ENCODE data around the genes INSRR, OR6K2 and OR6N1.

DNA sequence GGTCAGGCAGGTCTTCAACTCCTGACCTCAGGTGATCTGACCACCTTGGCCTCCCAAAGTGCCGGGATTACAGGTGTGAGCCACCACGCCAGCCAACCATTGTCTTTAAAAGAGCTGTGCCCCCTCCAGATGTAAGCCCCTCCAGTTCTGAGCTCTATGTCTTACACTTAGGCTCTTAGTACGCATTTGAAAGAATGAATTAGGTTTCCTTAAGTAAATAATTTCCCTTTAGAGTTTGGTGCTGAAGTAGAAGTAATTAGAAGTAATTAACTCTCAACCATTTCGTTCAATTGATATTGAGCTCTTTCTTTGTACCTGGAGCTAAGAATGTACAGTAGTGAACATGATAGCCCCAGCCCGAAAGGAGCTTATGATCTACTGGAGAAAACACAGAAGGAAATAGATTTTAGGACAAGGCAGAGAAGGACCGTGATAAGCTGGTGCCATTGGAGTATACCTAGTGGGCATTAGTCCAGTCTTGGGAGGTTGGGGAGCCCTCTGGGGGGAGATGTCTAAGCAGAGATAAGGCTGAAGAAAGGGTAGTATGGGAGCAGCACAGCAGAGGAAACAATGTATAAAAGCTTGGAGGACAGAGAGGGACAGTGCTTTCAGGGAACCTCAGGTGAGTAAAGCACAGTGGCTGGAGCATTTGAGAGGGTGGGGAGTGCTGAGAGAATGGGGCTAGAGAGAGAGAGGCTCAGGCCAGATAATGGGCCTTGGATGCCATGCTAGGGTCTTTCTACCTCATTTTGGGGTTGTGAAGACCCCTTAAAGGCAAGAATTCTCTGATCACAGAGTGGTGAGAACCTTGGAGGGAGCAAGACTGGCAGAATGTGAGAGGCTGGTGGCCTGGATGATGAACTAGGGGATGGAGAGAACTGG is 3.5 kb downstream of the PRCC start:
- PRO-cap, 7 experiments: no peak in any of the 7 experiments

DNA sequence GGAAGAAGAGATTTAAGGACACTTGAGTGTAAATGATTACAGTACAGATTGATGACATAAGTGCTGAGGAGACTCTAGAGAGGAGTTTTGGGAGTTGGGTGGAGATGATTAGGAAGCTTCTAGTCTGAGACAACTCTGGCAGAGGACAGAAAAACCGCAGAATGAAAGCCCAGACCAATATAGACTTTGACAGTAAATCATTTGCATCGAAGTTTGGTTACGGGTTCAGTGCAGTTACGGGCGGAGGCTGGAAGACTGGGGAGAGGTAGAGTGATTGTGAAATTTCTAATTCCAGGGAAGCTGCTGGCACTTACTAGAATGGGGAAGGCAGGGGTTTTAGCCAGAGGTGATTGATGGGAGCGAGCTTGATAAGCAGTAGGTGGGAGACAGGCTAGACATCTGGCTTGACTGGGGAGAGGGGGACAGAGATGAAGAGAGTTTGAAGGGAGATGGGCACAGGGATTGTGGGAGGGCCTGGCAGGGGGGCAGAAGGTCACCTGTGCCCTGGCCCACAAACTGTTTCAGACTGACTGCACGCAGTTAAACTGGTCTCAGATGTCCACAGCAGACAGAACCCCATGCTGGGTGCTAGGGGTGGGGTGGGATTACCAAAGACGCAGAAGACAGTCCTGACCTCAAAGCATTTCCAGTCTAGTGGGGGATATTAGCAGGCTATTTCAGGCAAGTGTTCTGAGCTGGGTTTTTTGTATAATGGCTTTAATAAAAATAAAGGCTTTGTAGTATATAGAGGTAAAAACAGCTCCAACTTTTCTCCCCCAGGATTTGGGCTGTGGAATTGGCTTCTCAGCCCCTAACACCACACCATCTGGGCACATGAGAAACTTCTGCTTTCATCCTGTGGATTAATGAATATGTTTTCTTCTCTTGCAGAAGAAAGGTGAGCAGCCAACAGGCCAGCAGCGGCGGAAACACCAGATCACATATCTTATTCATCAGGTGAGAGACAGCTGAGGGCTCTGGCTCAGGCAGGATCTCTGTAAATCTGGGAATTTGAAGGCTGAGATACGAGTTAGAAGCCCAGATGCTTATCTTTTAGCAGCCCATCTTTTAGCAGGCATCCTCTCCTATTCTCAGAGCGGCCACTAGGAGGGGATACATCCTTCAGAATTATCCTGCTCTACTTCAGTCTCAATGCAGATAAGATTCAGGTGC is 19.9 kb downstream of the SH2D2A start:
- PRO-cap, 7 experiments: no peak in any of the 7 experiments

DNA sequence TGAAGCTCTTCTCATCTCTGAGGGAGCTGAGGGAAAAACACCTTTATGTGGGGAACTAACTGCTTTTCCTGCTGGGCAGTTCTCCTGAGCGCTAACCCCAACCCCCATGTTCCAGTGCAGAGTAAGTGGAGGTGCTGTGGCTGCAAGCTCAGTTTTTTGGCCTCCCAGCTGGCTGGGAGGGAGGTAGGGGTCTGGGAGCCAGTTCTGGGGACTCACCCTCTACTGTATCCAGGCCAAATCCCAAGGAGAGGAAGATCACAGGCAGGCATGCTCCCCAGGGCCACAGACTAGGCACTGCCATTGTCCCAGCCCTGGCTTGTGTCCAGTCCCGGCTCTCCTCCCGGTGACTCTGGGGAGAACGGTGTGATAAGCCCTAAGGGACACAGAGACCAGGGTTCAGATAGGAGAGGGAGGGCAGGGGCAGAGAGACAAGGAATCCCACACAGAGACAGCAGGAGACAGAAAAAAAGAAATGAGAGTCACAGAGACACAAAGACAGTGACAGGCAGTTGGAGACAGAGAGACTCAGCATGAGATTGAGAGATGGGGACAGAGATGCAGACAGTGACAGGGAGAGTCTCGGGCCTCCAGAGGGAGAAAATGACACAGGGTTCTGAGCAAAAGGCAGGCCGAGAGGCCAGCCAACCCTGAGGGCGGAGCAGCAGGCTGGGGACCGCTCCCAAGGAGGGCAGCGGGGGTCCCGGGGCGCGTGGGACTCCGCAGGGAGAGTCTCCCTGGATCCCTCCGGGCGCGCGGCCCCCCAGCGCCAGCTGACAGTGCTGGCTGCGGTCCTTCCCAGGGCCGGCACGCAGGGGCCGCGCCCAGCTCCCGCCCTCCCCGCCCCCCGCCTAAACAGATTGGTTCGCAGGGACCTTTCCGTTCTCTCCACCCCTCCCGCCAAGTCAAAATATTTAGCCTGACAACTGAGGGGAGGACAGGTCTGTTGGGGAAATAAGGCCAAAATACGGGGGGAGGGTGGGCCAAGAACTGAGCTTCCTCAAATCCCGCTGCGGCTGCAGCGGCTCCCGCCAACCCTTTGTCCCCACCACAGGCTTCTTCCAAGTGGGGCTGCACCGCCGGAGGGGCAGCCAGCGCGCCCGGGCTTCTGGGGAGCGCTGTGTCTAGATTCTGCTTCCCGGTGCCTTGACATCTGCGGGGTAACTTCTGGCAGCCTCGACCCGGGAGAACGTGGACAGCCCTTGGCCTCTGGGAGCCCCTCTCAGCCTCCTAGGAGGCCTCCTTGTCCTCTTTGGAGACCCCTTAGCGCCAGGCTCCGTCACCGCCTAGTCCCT is at the start of gene INSRR:
Gene INSRR (minus strand): TSS at position 797 of the 1,292 bp plus-strand sequence.
- PRO-cap, 7 experiments: no peak in any of the 7 experiments

GRCh38 chr1:156862961-156863662 is 2.4 kb downstream of the NTRK1 start:
- PRO-cap, 7 experiments: no peak in any of the 7 experiments

DNA sequence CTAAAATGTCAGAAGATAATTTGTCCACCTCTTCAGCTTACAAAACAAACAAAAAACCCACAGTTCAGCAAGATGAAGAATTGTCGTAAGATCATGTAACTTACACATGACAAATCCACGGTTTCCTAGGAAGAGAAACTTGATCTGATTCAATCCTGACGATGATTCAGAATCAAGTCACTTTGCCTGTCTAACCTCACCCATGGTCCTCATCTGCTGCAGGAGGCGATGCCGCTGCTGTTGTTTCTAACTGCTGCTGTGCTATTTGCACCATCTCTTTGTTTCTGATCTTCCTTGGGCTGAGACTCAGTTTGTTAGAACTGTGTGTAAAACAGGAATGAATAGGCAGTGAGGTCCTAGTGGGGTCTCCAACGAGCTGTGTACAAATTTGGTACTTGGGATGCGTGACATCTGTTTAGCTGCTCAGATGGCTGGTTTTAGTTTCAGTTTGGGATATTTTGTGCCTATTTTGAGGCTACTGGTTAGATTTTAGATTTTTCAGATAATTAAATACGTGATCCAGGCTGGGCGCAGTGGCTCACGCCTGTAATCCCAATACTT is 10.2 kb downstream of the NTRK1 start:
- PRO-cap, 7 experiments: no peak in any of the 7 experiments

DNA sequence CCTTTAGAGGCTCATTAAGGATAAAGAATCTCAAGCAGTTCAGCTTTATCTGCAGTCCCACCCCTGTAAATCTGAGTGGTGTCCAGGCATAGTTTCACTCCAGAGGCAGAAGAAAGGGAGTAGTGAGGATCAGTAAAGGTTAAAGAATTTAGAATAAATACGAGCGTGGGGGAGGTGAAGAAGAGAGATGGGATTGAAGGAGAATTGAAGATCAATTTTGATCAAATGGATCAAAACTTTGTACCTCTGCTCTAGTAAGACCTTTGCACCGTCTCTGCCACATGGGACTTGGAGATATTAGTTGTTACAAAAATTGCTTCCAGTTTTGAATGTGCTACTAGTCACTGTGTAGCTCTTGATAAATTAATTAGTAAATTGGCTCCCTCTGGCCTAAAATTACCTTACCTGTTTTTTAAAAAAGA is 1.1 kb upstream of the ETV3 start:
- PRO-cap, 7 experiments: no peak in any of the 7 experiments

GRCh38 chr1:157163498-157164171 is 25.4 kb upstream of the ETV3 start:
- PRO-cap, 7 experiments: no peak in any of the 7 experiments

DNA sequence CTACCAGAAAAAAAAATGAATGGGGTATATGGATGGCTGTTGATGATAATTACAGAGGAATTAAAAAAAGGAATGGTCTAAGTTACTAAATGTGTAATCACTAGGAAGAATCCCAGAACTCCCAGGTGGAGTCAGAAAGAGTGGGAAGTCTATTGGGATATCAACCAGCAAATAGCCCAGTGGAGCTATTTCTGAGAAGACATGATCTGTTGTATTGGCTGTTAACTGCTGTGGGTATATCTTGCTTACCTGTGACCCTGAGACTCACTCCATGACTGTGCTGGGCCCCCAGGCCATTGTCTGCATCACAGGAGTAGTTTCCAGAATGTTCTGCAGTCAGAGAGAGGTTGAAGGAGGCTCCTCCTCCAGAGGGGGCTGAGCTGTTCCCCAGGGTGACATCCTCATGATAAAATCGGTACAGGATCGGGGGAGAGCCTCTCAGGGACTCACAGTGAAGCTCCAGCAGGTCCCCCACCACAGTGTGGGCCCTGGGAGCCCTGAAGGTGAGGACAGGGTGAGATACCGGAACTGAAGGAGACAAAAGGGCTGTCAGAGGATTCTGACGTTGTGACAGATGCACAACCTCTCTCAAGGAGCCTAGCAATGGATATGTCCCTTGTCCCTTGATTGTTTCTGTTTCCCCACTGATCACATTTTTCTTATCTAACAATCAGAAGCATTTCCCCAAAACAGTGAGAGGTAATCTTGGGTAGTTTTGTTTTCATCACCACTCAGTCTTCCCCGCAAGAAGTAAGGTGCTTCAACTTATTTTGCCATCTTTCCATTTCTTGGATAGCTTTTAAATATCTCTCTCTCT is 5.3 kb downstream of the FCRL3 start:
- PRO-cap, 7 experiments: no peak in any of the 7 experiments

DNA sequence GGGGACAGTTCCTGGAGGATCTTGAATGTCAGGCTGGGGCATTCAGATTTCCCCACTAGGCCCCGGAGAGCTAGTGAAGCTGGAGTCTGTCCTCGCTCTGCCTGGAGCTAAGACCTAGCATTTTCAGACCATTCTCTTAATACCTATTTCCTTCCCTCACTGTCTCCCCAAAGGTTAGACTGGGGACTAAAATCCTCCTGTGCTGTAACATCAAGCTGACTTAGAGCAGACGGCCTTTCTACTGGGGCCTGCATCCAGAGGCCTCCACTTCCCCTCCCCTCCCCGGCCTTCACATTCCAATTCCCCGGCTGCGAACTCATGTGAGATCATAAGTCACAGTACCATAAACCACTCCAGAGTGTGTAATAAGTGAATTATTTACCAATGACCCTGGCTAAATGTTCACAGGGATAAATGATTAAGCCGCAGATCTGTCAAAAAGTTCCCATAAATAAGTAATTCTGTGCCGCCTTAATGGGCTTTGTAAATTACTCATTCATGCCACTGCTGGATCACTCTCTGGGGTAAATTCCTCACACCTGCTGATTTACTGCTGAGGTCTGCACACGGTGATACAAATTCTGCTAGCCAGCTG is 27.5 kb upstream of the KIRREL1 start:
- PRO-cap, 7 experiments: no peak in any of the 7 experiments

DNA sequence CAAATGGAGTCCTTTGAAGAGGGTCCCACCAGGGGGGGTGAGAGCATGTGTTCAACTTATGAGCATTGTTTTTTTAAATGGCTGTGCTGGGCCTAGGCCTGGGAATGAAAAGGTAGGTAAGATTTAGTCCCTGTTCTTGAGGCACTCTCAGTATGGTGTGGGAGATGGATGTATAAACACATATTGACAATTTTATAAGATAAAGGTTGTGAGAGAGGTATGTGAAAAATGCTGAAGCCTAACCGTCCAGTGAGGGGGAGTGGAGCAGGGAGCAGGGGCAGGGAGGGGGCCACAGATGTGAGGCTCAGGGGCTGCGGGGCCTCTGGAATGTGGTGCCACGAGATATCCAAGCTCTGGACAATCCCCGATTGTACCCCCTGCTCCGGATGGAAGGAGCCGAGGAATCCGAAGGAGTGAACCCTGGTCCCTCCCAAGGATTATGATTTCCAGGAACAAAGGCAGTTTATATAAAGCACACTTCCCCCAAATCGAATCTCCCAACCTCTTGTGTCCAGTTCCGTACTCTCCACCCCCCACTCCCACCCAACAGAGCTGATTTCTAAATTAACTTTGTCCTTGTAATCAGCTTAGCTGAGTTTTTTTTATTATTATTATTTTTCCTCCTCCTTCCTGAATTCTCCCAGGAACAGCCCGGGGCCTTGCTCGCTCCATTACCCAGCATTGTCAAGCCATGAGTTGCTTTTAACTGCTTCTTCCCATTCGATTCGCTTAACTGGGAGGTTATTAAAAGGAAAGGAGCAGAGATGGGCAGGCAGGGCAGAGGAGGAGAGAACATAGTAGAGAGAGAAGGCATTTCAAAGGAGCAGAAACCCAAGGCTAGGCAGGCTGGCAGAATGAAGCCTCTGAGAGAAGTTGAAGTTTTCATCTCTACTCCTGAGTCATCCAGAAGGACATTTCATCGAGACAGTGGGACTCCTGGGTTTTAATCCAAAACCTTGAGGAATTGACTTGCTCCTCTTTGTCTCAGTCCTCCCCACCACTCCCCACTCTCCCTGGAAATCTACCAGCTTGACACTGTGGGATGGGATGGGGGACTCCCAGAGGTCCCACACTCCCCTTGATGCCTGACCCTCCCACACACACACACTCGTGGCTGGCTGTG is 9.4 kb downstream of the KIRREL1 start:
- PRO-cap, 7 experiments: no peak in any of the 7 experiments

GRCh38 chr1:158011336-158012130 is 18.1 kb downstream of the KIRREL1 start:
- PRO-cap, 7 experiments: no peak in any of the 7 experiments

GRCh38 chr1:158177223-158177589 is 3.5 kb upstream of the CD1D start:
- PRO-cap, 7 experiments: no peak in any of the 7 experiments

DNA sequence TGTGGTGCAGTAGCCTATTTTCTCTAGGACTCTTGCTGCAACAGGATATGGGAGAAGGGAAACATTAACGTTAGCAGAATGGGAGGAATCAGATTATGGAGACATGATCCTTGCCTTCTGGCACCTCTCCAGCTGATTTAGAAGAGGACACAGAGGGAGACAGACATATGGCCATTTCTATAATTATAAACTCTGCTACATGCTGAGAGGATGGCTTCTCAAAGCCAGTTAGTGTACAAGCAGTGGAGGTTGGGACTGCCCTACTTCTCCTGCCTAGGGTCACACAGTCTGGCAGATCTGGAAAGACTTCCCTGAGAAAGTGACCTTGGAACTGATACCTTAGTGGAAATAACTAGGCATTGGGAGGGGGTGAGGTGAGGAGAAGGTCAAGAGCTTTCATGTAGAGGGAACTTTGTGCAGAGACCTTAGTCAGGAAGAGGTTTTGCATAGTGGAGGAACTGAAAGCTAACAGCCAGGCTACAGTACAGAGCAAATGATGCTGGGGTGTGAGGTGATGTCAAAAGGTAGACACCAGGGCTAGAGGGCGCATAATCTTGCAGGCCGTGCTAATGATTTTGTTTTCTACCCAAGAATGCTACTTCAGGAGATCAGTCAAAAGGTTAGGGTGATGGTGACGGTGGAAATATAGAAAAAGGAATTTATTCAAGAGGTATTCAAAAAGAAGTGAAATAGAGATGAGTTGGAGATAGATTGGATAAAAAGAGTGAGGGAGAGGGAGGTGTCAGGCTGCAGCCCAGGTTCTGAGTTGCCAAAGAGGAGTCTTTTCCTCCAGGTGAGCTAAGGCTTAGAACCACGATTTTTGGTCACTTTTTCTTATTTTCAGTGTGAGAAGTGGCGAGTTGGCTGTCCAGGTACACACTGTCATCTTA is 1.1 kb upstream of the CD1D start:
- PRO-cap, 7 experiments: no peak in any of the 7 experiments

GRCh38 chr1:158248060-158248550 is 6.1 kb upstream of the CD1A start:
- PRO-cap, 7 experiments: no peak in any of the 7 experiments

GRCh38 chr1:158700593-158701039 is at the start of gene OR6K2:
TSS of gene OR6K2 (minus strand) at chr1:158700652.
- PRO-cap, 7 experiments: no peak in any of the 7 experiments

- PRO-cap, 7 experiments: no peak in any of the 7 experiments
These were observed at the start of gene OR6N1 for GRCh38 chr1:158772007-158772378. TSS of gene OR6N1 (minus strand) at chr1:158772195.

DNA sequence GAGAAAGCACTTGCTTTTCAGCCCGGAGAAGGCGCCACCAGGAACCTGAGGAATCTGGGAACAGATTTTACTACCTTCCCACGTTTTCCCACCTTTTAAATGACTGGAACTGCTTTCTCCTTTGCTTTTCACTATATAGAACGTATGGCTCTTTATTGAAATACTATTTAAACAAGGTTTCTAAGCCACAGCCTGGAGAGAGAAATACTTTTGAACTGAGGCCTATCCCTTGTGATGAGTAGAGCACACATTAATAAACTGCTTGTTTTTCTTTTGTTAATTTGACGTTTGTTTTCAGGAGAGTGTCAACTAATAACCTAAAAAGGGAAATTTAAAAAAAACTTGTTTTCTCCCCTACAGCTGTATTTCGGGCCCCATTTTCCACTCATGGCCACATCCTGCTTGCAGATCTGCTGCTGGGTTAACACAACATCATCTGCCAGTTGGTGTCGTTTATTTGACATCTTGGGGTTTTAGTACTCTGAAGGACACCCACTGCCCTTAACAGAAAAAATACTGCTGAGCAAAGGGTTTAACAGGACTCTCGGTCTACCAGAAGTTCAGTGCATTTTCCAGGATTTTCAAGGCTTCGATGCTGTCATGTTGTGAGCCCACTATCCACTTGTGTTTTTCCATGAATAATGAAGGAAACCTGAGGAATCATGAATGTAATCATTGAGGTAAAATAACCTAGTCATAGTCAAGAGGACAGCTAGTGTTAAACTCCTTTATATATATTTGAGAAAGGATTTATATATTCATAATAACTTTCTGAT is 855 bp upstream of the PYHIN1 start:
- PRO-cap, 7 experiments: peak in 1 of 7 experiments; most common plus-strand start position 476 of the sequence (in 1); most common minus-strand start position 231 of the sequence (in 1)

- PRO-cap, 7 experiments: peak in 2 of 7 experiments; most common minus-strand start chr1:159011382 (in 2)
These were observed 1.3 kb downstream of the IFI16 start for GRCh38 chr1:159010876-159011463.

DNA sequence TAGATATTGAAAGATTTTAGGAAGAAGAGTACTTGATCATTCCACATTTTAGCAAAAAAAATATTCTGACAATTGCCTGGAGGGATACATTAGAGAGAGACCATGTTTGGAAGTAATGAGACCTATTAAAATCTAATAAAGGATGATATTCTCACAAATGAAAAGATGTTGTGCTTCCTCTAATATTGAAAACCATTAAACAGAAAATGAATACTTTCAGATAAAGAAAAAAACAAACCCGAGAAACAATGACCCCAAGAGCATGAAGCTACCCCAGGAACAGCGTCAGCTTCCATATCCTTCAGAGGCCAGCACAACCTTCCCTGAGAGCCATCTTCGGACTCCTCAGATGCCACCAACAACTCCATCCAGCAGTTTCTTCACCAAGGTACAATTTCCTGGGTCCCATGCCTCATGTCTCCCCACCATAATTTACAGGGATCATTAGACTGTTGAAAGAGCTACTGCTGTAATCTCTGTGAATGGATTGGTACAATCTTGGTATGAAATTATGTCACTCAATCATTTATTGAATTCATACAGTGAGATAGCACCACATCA is 22.7 kb downstream of the IFI16 start:
- PRO-cap, 7 experiments: no peak in any of the 7 experiments

DNA sequence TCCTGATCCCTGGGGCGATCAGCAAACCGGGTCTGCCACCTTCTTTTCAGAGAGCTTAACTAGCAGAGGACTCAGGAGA is 93 bp downstream of the AIM2 start:
- PRO-cap, 7 experiments: no peak in any of the 7 experiments

All from T-cell (primary cell).